Hepatocyte (in vitro differentiated cells and primary cell): ENCODE data around the genes RIOK3 and CHST9.

DNA sequence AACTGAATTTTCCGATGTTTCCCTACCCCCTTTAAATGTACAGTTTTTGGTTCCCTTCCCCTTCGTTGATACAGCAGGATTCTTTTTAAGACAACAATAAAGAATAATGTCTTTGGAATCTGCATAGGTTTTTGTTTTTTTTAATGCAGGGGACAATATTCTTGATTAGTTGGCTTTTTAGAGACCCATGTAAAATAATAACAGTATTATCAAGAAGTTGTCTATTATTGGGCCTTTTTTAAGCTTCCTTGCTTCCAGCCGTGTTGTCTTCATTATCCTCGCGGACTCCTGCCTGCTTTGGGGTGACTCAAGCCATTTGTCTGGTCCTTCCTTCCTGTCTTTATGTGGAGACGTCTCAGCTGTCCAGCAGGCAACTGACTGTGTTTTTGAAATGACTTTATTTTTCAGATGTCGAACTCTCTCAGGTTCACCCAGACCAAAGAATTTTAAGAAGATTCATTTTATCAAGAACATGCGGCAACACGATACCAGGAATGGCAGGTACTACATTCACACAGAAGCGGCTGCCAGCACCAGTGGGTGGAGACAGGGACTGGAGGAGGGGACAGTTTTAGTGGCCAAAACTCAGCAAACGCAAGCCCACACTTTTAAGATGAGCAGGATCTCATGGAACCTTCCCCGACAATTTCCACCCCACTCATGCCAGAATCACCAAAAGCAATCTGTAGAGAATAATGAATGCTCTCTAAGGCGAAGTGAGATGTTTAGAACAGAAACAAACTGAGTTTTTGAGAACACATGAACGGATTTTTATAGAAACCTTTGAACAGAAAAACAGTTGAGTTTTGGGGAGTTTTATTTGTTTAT is 59.0 kb downstream of the CABLES1 start:
- RAMPAGE, long total RNA = no peak
- RRBS = no CpG with 5 or more reads among the region's 14 CpGs

GRCh38 chr18:23234479-23234992 is 99.3 kb downstream of the CABLES1 start:
- RAMPAGE, long total RNA = no peak
- RRBS = no CpG with 5 or more reads among the region's 5 CpGs

DNA sequence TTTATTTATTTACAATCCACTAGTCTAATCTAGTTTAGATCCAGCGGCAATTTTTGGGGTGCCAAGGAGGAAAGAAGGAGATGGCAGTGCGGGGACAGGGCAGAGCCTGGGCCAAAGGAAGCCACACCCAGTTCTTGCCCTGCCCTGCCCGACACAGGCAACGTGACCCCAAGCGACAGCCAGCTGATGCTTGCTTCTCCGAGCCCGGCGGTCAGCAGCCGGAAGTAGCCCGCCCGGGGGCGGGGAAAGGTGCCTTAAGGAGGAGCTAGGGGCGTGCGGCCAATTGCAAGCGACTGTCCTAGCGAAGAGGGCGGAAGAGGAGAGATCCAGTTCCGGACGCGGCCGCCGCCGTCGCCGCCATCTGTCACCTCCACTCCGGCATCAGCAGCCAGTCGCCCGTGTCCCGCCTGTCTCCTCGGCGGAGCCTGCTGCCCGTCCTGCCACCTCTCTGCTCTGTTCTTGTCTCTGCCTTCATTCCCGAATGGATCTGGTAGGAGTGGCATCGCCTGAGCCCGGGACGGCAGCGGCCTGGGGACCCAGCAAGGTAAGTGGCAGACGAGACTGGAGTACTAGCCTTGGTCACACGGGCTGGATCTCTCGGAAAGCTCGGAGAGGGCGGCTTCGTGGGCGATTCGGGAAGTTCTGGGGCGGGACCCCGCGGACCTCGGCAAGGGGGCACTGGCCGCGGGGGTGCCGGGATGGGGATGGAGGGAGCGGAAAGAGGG is at the start of gene RIOK3:
Gene RIOK3 (plus strand): TSS at position 329 of the 725 bp plus-strand sequence.
- RAMPAGE, long total RNA = no peak
- RRBS = 1% methylated on average over 13 of the region's 53 CpGs

DNA sequence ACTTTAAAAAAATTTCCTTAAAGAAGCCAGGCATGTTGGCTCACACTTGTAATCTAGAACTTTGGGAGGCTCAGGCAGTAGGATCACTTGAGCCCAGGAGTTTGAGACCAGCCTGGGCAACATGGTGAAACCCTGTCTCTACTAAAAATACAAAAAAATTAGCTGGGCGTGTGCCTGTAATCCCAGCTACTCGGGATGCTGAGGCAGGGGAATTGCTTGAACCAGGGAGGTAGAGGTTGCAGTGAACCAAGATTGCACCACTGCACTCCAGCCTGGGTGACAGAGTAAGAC is 22.0 kb downstream of the RIOK3 start:
- RAMPAGE, long total RNA = no peak
- RRBS = no CpG with 5 or more reads among the region's 2 CpGs

DNA sequence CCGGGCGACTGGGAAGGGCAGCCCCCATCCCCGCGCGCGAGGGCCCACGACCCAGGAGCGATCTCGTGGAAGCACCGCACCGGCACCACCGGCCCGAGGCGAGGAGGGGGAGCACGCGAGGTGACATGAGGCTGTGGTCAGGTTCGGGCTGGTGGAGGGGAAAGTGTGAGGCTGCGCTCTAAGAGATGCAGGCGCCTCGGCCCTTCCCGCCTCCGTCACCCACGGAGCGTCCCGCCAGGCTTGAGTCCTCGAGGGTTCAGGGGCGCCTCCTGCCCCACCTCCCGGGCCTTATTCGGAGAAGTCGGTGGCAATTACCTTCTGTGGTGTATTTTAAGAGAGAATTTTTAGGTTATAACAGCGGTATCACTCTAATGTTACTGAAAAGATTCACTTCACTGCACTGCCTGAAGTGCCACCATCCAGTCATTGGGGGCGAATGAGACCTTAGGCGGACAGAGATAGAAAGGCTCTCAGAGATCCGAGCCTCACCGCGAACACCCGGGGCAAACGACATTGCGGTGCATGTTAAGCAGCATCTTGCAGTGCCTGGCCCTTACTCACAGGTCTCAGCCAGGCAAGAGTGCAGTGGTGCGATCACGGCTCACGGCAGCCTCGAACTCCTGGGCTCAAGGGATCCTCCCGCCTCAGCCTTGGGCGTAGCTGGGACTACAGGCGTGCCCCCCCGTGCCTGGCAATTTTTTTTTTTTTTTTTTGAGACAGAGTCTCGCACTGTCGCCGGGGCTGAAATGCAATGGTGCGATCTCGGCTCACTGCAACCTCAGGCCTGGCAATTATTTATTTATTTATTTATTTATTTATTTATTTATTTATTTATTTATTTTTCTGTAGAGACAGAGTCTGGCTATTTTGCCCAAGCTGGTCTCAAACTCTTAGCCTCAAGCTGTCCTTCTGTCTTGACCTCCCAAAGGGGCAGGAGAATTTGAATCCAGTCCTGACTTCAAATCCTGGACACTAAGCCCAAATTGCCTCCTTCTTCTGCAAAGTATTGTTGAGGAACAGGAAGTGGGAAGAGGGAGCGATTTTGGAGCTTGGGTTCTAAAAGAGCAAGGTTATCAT is 1.2 kb downstream of the LAMA3 start:
- RAMPAGE, long total RNA = no peak
- RRBS = 3% methylated on average over 10 of the region's 53 CpGs

DNA sequence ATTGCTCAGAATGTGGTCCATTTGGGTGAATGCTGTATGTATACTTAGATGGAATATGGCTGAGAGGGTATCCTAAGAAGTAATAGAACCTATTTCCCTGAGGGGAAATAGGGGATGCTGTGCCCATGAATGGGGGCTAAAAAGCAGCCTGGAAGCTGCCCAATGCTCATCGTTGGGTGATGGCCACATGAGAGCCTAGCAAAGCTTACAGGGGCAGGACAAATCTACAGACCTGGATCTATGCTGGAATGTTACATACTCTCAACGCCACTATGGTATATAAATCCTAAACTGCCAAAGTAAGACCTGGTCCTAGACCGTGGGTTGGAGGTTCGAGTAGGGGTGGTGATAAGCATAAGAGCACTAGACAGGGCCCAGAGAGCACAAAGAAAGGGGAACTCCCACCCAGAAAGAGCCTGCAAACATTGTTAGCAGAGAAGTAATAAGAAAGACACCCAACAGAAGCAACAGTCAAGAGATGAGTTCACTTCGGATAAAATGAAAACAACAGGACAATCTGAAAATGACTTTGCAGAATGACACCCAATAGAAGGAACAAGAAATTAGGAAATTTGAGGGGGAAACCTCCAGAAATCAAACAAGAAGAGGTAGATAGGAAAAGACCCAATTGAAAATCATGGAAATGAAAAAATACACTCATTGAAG is 117.9 kb upstream of the TTC39C start:
- RAMPAGE, long total RNA = no peak
- RRBS = no CpG with 5 or more reads among the region's 5 CpGs

DNA sequence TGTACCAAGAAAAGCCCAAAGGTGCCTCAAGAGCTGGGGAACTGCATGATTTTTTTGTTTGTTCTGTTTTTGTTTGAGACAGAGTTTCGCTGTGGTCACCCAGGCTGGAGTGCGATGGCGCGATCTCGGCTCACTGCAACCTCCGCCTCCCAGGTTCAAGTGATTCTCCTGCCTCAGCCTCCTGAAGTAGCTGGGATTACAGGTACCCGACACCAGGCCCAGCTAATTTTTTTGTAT is 37.8 kb downstream of the OSBPL1A start:
- RAMPAGE, long total RNA = no peak
- RRBS = no CpG with 5 or more reads among the region's 7 CpGs

DNA sequence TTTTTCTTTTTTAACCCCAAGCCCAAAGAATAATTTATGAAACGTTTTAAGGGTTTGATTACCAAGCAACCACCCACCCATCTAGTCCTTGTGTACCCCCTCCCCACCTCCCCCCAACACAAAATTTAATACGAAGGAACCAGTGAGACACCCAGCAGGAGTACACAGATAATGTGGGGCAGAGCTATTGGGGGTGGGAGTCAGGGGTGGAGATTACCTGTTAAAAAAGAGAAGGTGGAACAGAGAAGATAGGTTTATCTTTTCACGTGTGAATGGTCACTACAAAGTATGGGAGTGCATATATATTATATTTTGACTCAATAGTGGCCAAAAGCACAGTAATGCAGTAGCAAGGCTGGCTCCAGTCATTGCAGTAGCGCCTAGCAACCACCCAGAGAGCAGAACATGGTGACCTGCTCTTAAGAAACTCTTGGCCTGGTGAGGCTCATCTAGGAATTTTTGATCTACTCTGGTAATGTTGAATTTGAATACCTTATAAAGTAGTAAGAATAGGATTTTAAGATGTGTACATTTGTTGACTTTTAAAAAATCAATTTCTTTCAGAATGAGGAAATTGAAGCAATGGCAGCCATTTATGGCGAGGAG is 988 bp downstream of the IMPACT start:
- RAMPAGE, long total RNA = no peak
- RRBS = no CpG with 5 or more reads among the region's 5 CpGs

DNA sequence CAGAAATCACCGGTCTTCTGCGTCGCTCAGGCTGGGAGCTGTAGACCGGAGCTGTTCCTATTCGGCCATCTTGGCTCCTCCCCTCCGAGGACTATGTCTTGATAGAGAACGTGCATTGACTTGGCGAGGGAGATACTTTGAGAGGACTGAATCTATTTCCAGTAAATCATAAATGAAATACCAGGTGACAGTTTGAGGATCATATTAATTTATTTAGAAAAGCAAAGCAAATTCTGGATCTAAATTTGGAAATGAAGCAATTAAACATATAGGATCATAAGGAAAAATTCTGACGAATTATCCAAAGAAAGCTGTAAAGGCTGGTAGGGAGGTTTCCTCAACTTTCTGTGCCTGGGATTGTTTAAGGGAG is 164.5 kb downstream of the HRH4 start:
- RAMPAGE, long total RNA = no peak
- RRBS = no CpG with 5 or more reads among the region's 9 CpGs

GRCh38 chr18:25230706-25231889 is 120.9 kb downstream of the ZNF521 start:
- RAMPAGE, long total RNA = no peak
- RRBS = no CpG with 5 or more reads among the region's 16 CpGs

DNA sequence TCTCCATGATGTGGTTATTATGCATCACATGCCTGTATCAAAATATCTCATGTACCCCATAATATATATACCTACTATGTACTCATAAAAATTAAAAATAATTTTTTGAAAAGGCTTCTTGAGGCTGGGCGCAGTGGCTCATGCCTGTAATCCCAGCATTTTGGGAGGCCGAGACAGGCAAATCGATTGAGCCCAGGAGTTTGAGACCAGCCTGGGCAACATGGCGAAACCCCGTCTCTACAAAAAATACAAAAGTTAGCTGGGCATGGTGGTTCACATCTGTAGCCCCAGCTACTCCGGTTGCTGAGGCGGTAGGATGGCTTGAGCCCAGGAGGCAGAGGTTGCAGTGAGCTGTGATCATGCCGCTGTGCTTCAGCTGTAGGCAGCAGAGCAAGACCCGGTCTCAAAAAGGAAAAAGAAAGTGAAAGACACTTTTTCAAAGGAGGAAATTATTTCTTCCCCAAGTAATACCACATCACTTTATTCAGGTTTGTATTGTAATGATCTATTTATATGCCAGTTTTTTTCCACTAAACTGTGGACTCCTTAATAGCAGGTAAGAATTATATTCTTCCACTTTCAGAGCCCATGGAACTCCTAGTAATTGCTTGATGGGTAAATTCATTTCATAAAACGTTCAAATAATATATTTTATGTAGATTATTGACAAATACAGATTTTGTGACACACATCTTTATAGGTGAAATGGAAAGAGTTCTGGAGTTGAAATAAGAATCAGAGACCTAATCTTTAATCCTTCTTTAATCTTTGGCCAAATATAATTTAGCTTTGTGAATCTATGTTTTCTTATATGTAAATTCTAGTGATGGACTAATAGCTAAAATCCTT is 35.7 kb upstream of the TAF4B start:
- RAMPAGE, long total RNA = no peak
- RRBS = 74% methylated on average over 3 of the region's 10 CpGs

DNA sequence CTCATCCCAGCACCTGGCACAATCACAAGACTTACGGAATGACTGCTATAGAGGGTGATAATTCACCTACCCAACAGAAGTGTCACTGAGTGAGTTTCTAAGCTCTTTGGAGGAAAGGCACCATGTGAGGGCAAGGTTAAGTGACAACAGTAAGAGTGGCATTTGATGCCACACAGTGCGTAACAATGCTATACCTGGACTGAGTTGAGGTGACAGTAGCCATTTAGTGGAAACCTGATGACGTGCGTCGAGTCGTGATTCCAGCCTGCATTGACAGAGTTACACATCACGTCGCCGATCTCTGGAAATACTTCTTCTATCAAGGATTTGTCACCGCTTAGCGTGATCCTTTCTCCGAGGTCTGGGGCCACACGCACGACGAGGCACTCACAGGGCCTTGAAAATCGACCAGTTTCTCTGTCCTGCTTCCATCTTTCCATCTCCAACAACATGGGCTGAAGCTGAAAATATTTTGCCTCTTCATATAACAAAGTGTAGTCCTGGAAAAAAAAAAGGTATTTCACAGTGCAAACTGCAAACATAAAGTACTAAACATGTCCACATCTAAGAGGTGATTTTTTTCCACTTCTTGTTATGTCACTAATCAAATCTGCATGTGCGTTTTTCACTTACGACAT is 88.8 kb downstream of the KCTD1 start:
- RAMPAGE, long total RNA = no peak
- RRBS = no CpG with 5 or more reads among the region's 18 CpGs

DNA sequence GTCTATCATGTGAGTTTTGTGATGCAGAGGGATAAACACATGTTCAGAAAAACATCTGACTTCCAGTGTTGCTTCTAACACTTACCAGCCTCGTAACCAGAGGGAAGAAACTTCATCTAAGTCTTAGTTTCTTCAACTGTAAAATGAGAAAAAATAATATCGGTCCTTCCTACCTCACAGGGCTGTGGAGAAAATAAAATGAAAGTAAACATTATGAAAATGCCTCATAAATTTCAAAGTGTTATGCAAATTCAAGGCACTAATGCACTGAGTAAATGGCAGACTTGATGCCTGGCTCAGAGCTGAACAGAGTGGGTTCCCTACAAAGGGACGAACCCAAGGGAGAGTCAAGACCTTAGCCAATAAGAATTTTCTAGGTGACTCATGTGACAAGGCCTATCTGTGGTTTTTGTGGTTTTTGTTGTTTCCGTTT is 113.1 kb upstream of the AQP4 start:
- RAMPAGE, long total RNA = no peak
- RRBS = no CpG with 5 or more reads among the region's 4 CpGs

- RAMPAGE, long total RNA = no peak
- RRBS = no CpG with 5 or more reads among the region's 9 CpGs
Measured at GRCh38 chr18:27143762-27144190, 41.3 kb downstream of the CHST9 start.

GRCh38 chr18:27184056-27184995 is 782 bp downstream of the CHST9 start:
- RAMPAGE, long total RNA = no peak
- RRBS = no CpG with 5 or more reads among the region's 33 CpGs

DNA sequence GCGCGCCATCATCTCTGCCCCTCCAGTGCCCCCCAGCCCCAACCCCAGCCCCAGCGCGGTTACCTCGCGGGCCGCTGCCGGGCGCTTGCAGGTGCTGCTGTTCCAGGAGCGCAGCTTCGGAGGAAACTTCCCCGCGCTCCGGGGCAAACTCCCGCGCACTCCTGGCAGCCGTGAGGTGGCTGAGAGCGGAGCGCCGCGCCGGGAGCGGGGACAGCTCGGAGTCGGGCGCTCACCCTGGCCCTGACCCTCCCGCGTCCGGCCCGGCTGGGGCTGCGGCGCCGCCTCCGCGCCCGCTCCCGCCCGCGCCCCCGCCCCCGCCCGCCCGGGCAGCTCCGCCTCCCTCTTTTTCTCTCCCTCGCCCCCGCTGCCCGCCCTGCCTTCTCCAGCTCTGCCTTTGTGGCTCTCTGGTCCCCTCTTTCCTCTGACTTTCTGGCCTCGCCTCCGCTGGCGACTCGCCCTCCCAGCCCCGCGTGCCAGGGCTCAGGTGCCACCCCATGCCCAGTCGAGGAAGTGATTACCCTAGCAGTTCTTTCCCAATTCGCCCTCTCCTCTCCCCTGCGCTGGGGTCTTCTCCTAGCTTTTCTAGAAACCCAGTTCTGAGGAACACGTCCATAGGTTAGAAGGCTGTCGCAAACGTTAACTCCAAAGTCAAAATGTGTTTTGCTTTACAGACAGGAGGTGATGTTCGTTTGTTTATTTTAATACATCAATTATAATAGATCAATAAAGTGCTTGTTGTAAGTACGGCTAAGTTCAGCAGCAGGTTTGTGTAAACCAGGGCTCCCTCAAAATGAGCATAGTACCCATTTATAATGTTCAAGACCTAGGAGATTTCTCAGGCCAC is at the start of gene CHST9:
Gene CHST9 (minus strand): TSS at position 236 of the 844 bp plus-strand sequence.
- RAMPAGE, long total RNA = no peak
- RRBS = 3% methylated on average over 32 of the region's 61 CpGs

DNA sequence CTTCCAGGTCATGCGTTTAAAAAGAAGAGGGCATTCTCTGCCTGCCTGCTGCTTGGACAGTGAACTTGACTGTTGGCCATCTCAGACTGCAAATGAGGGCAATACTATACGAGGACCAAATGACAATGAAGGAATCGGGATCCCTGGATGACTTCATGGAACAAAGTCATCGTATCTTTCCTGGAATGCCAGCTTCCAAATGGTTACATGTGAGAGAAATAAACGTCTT is 57.2 kb downstream of the CDH2 start:
- RAMPAGE, long total RNA = no peak
- RRBS = no CpG with 5 or more reads among the region's 5 CpGs

- RAMPAGE, long total RNA = no peak
- RRBS = 2% methylated on average over 14 of the region's 32 CpGs
Measured at GRCh38 chr18:28175983-28176478, 899 bp downstream of the CDH2 start.

- RAMPAGE, long total RNA = no peak
- RRBS = no CpG with 5 or more reads among the region's 18 CpGs
Measured at GRCh38 chr18:28422280-28422785, 245.4 kb upstream of the CDH2 start.

- RAMPAGE, long total RNA = no peak
- RRBS = no CpG with 5 or more reads among the region's 16 CpGs
Measured at GRCh38 chr18:30175754-30176247, 866.7 kb downstream of the DSC3 start.